A172 (cell line): ENCODE measurements around the gene CD200.

GRCh38 chr3:107800573-107801311 is 278.0 kb downstream of the BBX start:
- RAMPAGE, long total RNA = no peak

- RAMPAGE, long total RNA = no peak
Measured at GRCh38 chr3:108006975-108007360, 83.9 kb downstream of the CD47 start.

GRCh38 chr3:108055779-108056433 is 34.9 kb downstream of the CD47 start:
- RAMPAGE, long total RNA = no peak

DNA sequence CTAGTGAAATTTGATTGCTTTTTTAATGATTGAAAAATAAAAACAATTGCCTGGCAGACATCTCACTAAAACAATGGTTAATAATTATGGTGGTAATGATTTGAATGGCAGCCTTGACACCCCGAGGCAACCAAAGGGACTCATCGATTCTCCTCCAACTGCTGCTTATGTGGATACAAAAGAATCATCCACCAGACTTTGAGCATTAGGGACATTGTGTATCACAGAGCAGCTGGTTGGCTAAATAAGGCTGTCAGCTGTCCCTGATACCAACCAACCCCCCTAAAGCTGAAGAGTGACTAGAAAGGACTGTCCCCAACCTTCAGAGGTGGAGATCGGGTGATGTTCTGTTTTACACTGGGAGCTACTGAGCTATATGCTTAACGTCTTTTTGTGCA is 1.7 kb upstream of the CD47 start:
- RAMPAGE, long total RNA = no peak

DNA sequence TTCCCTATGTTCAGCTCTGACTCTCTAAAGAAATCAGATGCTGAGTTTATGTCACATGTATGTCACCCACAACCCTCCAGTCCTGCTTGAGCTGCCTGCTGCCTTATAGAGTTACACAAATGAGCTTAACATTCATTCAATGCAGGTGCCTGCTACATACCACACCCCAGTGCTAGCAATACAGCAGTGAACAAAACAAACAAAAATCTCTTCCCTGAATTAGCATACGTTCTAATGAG is 93.0 kb downstream of the HHLA2 start:
- RAMPAGE, long total RNA = no peak

DNA sequence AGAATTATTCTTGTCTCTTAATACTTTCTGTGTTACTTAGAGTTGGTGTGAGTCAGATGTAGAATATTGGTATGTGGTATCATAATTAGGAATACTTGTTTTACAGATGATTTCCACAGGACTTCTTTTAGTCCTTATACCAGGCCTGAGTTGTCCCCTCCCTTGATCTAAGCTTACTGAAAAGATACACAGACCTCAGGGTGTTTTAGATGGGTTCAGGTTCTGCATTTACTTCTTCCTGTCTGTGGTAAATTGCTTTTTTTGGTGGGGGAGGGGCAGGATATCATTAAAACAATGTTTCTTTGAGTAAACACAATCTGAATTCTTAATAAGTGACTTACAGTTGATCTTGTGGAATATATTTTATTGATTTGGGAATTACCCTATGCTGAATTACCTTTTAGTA is 14.2 kb downstream of the DZIP3 start:
- RAMPAGE, long total RNA = no peak

- RAMPAGE, long total RNA = no peak
Measured at GRCh38 chr3:108756865-108757266, 344 bp downstream of the RETNLB start.

DNA sequence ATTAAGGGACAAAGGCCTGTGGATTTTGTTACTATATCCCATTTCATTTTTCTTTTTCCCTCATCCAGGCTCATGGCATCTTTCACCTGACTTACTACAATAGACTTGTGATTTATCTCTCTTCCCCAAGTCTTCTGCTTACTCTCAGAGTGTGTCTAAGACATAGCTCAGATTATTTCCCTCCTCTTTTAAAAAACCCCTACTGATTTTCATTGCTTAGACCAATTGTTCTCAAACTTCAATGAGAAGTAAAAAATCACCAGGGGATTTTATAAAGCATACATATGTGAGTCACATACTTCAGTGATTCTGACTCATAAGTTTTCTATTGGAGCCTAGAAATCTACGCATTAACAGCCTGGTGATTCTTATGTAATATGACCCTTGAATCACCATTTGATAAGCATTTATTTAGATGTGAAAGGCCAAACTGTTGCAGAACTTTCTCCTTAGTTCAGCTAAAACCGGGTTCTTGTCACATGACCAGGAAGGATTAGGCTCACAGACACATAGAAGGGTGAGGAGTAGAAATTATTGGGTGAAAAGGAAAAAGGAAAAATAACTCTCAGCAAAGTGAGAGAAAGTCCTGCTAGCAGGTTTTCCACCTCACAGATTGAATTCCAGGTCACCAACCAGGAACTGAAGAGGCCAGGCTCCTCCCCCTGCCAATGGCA is 40.8 kb downstream of the TRAT1 start:
- RAMPAGE, long total RNA = no peak

GRCh38 chr3:110344989-110345509 is 726.6 kb upstream of the NECTIN3 start:
- RAMPAGE, long total RNA = no peak

DNA sequence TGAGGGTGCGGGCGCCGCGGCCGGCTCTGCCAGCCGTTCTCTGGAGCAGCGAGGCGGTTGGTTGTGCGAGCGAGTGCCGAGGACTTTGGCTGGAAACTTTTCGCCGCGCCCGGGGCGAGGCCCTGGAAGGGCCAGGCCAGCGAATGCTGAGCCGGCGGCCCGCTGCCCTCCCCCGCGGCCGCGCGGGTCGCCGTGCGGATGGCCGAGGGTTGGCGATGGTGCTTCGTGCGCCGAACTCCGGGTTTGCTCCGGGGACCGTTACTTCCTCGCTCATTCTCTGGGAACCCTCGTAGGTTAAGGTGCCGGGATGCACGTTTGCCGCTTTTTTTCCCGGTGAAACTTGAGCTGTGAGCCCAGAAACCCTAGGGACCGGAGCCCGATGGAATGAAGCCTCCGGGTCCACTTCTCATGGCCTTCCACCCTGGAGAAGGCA is 622 bp downstream of the NECTIN3 start:
- RAMPAGE, long total RNA = no peak

- RAMPAGE, long total RNA = no peak
Measured at GRCh38 chr3:111692970-111693552, 18.6 kb downstream of the PLCXD2 start.

GRCh38 chr3:111720656-111721151 is 46.2 kb downstream of the PLCXD2 start:
- RAMPAGE, long total RNA = no peak

DNA sequence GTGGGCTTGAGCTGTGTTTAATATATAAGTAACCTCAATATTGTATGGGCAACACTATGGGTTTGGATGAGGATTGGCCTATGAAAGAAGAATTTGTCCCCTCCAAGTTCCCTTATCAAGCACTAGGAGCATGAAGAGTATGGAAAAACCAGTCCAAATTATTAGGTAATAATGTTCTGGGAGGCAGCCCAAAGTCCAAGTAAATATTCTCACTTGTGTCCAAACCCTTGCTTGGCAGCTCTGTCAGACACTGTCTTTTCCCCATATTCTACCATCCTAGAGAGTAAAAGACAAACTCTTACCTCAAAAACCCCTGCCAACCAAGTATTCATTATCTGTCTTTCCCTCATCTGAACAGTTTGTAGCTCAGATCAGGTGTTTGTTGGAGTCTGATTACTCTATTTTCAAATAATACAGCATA is 89.9 kb upstream of the PHLDB2 start:
- RAMPAGE, long total RNA = no peak

- RAMPAGE, long total RNA = no peak
Measured at GRCh38 chr3:111802254-111802962, 56.7 kb upstream of the PHLDB2 start.

- RAMPAGE, long total RNA = no peak
Measured at GRCh38 chr3:111922123-111922647, 56.6 kb upstream of the ABHD10 start.

DNA sequence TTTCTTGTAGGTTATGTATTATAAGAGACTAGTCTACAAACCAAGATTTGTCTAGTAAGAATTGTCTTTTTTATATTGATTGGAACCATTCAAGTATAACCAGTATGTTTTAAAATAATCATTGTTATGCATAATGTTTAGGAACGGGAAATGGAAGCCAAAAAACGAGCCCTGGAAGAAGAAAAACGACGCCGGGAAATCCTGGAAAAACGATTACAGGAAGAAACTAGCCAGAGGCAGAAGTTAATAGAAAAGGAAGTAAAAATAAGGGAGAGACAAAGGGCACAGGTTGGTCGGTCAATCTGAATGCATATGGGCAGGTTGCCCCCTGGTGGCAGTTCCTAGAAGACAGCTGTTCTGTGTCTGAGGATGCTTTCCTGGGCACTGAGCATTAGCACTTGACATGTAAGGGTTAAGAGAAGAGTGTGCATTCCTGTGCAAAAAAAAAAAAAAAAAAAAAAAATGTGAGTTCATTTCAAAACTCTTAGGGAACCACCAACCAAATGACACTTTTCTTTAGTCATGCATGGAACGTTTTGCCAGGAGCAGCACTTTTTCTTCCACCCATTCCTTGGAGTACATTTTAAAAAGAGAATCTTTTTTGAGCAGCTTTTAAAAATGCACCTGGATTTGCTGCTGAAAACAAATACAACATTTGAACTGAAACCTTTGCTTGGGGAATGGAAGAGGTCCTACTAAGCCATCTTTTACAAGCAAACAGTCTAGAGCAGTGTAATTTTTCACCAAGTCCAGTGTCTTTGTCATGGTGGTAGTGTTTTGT is 11.1 kb upstream of the ABHD10 start:
- RAMPAGE, long total RNA = no peak

- RAMPAGE, long total RNA = no peak
Measured at GRCh38 chr3:112087550-112088305, 1.5 kb downstream of the C3orf52 start.

DNA sequence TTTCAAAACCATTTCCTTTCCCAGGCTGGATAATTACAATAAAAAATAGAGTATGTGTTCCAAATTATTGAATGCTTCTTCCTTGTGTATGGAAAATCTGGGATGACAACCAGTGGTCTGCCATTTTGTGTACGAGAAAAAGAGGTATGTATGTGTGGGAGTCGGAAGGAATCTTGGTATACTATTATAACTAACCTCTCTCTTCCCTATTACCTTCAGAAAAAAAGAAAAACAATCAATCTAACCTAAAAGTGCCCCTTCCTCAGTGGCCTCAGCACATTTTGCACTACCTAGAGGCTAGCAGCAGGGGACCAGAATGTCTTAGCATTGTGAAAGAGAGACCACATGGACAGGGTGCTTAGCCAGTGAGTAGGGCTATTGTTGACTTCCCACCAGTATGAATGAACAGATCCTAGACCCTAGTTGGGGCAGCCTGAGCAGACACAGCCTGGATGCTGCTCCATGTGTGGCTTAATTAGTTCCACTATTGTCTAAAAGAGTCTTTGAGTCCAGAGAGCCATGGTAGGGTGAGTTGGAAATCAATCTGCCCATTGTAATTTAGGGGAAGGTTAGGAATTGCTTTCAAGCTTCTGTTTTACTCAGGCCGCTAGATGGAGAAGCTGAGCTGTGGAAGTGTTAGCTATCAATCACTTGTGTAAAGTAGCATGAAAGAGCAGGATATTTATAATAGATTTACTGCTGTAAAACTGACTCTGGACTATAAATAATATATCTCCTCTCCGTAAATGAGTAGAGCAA is 3.8 kb upstream of the GCSAM start:
- RAMPAGE, long total RNA = no peak

GRCh38 chr3:112308068-112308576 is 14.1 kb upstream of the SLC9C1 start:
- RAMPAGE, long total RNA = no peak

DNA sequence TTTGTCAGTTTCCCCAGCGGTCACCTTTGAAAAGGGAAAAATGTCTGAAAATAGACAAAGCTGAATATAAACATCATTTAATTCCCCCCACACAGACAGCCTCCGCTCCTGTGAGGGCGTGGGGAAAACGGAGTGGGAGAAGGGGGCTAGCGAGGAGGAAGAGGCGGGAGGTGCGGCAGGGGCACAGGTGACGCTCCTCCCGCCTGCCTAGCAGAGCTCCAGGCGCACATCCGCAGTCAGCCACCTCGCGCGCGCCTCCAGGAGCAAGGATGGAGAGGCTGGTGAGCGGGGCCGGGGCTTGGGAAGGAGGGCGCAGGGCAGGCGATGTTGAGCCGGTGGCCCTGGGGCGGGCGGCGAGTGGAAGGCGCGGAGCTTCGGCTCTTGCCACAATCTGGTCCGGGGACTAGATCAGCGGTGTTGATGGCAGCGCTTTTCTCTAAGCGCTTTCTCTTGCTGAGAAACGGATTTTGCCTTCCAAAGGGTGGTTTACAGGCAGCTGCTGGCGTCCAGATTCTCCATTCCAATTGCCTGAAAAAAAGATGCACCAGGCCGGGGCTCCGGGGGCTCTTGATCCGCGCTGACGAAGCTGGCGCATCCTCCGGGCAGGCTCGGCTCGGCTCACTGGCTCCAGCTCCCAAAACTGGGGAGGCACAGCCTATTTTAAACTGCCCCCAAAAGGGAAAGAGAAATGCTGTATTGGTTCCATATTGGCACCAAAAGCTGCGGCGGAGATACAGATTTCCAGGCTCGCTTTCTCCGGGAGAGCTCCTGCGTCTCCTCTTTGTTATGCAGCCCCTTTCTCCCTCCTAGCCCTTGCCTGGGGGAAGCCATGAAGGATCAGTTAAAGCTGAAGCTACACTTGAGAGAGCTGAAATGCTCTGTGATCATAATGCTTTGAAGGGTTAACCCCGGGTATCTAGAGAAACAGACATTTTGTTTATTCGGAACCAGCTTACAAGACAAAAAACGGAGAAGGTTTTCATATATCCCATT is at the start of gene CD200:
CD200 (plus strand) TSS at position 213 of the 993 bp plus-strand sequence.
- RAMPAGE, long total RNA = no peak